ENCODE measurements around a stretch of chrX.

DNA sequence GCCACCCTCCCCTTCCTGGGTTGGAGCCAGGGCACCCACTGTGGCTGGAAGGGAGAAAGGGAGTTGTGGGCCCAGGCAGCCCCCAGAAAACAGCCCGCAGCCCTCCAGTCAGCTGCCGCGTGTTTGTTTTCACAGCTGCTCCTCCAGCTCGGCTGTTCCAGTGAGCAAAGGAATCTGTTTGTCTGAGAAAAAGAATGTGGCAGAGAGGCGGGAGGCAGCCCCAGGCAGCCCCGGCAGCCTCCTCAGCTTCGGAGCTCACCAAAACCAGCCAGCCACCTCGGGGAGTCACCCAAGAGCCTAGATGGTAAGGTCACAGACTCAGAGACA lies 338.2 kb downstream of the BCOR start:
- PRO-cap, 2 experiments, result no peak in any of the 2 experiments

DNA sequence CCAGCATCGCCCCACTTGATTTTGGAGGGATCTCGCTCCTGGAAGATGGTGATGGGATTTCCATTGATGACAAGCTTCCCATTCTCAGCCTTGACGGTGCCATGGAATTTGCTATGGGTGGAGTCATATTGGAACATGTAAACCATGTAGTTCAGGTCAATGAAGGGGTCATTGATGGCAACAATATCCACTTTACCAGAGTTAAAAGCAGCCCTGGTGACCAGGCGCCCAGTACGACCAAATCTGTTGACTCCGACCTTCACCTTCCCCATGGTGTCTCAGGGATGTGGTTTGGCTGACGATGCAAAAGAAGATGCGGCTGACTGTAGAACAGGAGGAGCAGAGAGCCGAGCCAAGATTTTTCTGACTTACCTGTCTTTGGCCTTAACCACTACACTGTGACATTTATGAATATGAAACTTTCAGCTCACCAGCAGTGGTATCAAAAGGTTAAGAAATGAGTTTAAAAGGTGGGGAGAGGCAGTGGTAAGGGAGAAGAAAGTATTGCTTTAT lies 309.8 kb downstream of the BCOR start:
- PRO-cap, 2 experiments, result no peak in any of the 2 experiments

- PRO-cap, 2 experiments, result no peak in any of the 2 experiments
These were observed 286.4 kb downstream of the BCOR start for GRCh38 chrX:39811344-39811729.

GRCh38 chrX:39953839-39954348 lies 143.9 kb downstream of the BCOR start:
- PRO-cap, 2 experiments, result peak in 2 of 2 experiments; most common plus-strand start chrX:39954145 (in 2)

DNA sequence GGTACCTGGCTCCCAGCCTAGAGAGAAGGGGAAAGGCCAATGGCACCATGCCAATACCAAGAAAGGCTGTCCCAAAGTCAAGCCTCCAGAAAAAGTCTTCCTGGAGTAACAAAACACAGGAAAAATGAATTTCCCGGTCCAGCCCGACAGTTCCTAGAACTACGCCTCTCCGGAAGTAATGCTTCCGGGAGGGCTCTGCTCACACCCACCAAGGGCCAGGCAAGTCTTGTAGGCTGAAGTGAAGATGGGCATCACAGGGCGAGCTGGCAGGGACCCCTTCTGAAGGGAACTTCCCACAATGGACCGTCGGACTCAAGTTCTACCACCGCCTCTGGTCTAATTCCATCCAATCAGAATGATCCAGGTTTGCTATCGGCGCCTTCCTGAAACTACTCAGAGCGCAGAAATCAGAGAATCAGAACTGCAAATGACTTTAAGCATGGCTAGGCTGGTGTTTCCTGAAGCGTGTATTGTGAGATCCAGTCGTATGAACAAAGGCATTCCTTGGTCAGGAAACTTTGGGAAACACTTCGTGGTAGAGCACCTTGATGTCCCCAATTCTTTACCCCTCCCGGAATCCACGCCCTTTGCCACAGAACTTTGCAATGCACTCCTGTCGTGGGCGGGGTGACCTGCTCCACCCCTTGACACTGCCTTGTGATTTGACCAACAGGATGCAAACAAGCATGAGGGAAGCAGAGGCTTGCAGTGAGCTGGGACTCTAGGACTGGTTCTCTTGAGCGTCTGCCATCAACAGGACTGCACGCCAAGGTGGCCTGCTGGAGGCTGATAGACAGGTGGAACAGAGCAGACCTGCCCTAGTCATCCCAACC lies 127.8 kb downstream of the BCOR start:
- PRO-cap, 2 experiments, result no peak in any of the 2 experiments

DNA sequence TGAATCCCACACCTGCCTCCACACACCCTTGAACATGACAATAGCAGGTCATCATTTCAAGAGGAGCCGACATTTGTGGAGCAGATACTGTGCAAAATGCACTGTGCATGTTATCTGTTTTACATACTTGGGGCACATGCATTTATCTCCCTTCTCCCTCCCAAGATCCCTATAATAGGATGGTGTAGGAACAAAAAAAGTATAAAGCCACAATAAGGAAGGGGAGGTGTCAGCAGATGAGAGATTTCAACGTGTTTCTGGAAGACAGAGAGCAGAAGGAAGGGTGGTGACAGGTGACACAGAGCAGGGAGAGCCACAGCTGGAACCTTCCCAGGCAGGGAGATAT lies 107.5 kb downstream of the BCOR start:
- PRO-cap, 2 experiments, result no peak in any of the 2 experiments

DNA sequence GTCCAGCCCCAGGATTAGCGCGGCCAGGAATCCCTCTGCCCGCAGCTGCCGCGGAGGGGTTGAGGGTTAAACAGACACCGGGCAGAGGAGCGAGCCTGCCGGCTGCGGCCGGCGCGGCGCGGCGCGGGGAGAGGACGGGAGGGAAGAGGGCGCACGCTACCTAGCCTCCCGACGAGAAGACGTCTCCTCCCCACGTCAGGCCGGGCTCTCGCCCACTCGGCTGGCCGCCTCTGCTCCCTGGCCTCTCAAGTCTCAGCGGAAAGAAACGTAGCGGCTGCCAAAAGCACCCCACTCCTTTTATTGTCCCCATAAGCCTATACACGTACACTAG lies 85.4 kb downstream of the BCOR start:
- PRO-cap, 2 experiments, result peak in 2 of 2 experiments; most common plus-strand start position 73 of the sequence (in 2)

DNA sequence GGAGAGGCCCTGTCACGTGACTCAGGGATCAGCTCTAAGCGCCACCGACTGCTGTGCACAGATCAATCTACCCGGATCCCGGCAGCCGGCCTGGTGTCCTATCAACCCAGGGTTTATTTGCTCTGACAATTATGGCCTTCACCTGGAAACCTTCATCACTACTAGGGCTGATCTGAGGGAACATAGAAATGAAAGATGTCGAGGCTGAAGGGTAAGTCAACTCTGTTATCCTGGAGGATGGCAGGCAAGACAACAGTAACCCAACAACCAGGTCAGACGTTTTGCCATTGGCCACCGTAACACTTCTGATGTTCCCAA lies 38.9 kb downstream of the BCOR start:
- PRO-cap, 2 experiments, result no peak in any of the 2 experiments

GRCh38 chrX:40085010-40085702 lies 12.6 kb downstream of the BCOR start:
- PRO-cap, 2 experiments, result no peak in any of the 2 experiments

- PRO-cap, 2 experiments, result no peak in any of the 2 experiments
These were observed 29.4 kb upstream of the BCOR start for GRCh38 chrX:40127100-40127524.

DNA sequence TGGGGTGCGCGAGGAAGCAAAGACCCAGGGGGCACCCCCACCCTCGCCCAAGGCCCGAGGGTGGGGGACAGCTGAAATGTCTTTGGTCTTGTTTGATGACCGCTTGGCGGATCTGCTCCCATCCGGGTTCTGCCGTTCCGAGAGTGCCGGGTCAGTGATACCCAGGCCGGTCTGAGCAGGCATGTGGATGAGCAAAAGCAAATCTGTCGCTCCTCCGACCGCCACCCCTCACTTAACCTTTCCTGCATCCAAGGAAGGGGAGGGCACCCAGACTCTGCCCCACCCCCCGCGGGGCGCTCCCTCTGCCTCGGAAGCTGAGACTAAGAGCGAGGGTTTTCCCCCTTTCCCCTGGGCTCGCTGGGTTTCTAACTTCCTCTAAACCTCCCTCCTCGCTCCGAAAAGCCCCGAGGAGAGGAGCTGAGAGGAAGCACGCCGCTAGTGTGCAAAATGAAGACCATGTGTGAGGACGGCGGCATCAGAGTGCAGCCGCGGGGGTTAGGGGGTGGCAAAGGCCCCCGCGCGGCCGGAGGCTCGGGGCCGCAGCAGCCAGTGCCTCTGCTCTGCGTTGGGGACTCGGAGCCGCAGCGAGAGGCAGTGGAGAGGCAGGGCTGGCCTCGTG lies 55.6 kb upstream of the BCOR start:
- PRO-cap, 2 experiments, result peak in 1 of 2 experiments; most common minus-strand start position 234 of the sequence (in 1)

DNA sequence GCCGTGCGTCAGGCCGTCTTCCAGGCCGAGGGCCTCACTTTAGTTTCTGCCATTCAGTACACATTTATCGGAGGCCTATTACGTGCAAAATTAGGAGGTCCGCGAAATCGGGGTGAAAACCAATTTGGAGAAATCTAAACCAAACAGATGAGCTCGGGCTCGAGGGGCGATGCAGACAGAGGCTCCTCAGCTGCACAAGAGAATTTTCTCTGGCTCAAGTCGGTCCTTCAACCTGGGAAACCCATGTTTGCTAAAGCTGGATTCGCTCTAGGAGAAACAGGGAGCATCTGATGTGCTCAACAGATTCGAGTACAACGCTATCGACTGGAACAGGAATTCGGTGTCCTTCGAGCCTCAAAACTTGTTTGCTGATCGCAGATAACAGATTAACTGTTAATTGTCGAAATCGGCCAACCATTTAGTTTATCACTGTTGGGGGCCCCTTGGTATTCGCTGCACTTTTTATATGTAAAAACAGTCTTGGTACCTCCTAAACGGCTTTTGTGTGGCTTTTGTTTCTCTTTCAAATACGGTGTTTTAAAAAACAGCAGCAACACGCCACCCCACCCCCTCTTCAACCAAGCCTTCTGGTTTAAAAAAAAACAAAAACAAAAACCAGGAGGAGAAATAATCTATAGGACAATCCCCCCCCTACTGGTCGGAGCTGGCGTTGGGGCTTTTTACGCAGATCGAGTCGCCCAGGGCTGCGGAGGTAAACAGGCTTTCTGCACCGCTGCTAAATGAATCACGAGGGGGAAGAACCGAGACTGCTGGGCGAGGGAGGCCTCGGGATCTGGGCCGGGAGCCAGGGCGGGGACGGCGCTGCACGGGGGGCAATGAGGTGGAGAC lies 71.5 kb upstream of the BCOR start:
- PRO-cap, 2 experiments, result no peak in any of the 2 experiments

DNA sequence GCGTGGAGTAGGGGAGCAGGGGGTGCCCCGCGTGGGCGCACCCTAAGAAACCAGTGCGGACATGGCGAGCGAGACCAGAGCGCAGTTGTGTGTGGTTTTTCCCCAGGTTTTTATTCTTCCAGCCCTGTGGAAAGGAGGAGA lies 73.7 kb upstream of the BCOR start:
- PRO-cap, 2 experiments, result no peak in any of the 2 experiments

DNA sequence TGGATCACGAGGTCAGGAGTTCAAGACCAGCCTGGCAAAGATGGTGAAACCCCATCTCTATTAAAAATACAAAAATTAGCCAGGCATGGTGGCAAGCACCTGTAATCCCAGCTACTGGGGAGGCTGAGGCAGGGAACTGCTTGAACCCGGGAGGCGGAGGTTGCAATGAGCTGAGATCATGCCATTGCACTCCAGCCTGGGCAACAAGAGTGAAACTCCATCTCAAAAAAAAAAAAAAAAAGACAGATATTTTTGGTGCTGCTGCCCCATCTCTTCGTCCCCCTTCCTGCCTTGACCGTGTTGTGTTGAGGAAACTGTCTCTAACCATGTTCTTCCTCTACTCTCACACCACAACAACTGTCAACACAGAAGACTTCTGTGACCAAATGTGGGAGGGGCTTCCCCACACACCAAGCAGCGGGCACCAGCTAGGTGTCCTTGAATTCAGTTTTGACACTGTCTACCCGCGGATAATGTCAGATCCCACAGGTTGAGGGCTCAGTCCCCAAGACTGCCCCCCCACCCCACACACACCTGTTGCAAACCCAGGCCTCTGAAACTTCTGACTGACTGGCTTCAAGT lies 104.6 kb upstream of the BCOR start:
- PRO-cap, 2 experiments, result no peak in any of the 2 experiments

DNA sequence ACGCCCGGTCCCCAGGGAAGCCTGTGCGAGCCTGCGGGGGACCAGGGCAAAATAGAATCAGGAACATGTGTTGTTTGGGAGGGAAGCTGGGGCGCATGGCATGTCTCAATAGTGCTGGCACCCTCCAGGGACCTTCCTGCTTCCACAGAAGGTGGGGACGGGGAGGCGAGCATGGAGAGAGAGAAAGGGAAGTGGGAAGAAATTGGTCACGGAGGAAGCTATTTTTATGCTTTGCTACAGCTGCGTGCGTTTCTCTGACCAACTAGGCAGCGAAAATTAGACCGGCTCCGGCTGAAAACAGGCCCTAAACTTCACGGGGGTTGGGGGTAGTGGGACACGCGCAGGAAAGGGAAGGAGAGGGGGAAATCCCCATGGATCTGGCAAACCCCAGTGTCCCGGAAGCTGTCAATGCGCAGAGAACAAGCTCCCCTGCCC lies 169.7 kb upstream of the BCOR start:
- PRO-cap, 2 experiments, result no peak in any of the 2 experiments

DNA sequence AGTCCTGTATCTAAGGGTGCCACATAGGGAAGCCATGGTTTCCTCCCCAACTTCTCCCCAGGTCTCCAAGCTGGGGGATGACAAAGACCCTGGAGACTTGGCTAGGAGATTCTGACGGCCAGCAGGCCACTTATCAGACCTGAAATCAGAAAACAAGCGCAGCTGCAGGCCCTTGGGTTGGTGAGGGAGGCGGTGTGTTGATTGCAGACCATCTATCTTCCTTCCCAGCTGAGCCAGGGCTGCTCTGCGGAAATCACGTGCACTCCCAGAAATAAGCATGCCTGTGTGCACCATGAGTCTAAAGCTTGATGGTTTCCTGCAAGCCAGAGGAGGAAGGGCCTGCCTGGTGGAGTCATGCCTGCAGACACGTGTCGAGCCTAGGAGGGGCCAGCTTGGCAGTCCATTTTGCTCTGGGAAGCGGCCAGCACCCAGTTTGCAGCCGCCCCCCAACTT lies 175.6 kb upstream of the BCOR start:
- PRO-cap, 2 experiments, result no peak in any of the 2 experiments

GRCh38 chrX:40582728-40583385 lies 2.1 kb downstream of the ATP6AP2 start:
- PRO-cap, 2 experiments, result no peak in any of the 2 experiments

DNA sequence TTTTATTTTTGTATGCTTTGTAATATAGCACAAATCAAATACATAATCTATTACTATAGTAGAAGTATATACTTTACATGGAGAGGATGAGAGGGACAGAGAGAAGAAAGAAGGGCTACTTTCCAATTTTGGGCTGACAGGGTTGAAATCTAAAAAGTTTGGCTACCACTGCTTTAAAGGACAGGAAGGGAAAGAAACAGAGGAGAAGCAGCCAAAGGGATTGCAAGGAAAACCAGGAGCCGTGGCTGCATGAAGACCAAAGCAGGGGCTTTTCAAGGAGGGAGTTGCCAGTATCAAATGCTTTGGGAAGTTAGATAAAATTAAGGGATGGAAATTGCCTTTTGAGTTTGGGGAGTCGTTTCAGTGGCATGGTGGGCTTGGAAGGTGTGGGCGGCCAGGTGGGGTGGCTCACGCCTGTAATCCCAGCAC lies 4.4 kb downstream of the ATP6AP2 start:
- PRO-cap, 2 experiments, result no peak in any of the 2 experiments

DNA sequence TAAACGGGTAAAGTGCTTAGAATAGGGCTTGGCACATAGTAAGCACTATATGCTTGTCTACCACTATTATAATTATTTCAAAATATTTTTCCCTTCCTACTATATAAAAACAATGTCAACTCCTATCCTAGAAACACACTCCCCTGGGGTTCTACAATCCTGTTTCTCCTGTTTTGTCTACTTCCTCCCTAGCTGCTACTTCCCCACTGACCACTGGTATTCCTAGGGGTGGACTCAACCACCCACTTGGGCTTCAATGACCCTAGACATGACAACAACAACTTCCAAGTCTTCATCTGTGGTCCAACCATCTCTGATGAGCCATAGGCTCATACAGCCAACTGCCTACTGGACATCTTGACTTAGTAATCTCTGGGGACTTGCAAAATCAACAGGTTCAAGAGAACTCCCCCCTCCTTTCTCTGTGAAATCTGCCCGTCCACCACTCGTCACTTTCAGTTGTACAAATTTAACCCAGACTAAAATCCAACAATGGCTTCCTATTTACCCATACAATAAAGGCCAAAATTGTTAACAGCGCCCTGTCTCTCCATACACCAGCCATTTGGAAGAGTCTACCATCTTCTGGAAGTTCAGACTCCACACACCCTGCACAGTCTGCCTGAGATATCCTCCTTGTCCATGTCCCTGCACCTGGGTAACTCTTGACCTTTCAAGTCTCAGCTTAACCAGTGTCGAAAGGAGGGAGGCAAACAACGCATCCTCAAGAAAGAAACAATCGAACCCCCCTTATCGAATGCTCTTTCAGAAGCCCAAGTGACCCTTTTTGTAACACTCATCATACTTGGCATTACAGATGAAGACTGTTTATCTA lies 22.0 kb upstream of the CXorf38 start:
- PRO-cap, 2 experiments, result no peak in any of the 2 experiments

DNA sequence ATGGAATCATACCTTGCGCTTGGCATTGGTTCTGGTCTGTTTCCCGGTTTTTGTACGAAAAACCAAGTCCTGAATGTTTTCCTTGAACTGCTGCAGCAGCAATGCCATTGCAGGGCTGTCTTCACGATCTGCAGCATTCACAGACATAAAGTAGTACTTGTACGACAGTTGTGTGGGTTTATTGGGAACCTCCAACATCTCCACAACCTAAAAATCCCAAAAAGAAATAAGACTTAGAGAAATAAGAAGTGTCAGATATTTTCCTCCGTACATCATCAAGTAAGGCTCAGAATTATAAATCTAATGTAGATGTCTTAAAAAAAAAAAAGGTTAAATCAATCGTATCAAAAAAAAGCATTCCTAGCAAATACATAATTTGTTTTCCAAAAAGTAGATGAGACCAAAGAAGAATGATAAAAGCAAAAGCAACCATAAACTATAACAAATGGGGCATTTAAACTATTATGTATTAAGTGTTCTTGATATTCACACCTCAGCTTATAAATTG lies 42.6 kb downstream of the MED14 start:
- PRO-cap, 2 experiments, result no peak in any of the 2 experiments